ENCODE measurements around the genes JAZF1 and CHN2.

DNA sequence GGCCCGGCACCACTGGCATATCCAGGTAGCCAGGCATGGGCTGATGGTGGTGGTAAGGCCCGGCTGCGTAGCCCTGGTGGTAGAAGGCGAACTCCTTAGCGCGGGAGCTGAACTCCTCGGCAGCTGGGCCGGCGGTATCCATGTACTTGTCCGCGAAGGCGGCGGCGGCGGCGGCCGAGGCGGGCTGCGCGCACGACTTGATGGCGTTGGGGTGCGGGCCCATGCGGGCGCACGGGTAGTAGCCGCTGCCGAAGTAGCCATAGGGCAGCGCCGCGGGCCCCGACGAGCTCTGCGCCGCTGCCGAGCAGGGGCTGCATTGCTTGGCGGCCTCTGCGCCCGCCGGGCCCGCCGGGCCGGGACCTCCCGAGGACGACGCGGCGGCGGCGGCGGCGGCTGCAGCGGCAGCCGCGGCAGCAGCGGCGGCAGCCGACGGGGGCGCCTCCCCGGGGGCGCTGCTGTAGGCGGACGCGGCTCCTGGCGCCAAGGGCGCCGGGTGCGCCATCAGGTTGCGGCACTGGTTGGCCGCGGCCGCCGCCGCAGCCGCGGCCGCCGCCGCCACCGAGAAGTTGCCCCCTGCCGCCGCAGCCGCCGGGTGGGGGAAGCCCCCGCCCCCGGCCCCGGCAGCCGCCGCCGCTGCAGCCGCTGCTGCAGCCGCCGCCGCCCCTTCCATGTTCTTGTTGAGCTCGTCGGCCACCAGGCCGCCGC, 433 bp downstream of the HOXA13 start:
- RRBS, result 2% methylated on average over 38 of the region's 99 CpGs

DNA sequence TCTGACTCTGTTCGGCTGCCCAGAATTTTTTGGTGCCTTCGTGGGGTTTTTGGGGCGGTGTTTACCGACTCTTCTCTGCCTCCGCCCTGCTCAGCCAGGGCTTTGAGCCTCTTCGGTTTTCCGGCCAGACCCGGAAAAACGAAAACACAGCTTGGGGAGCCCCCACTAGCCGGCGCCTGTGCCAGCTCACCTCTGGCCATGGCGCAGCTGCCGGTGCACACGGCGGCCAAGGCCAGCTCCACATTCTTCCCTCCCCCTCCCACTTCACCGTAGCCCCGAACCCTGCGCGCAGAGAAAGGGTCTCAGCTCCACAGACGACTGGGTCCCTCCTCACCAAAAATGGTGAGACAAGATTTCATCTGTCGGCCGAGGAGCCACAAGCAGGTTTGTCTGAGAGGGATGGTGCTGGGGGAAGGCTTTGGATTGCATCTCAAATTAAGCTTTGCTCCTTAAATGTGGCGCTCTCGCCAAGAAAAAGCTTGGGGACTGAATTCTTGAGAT, 2.4 kb upstream of the HOXA13 start:
- RRBS, result 83% methylated on average over 6 of the region's 24 CpGs

DNA sequence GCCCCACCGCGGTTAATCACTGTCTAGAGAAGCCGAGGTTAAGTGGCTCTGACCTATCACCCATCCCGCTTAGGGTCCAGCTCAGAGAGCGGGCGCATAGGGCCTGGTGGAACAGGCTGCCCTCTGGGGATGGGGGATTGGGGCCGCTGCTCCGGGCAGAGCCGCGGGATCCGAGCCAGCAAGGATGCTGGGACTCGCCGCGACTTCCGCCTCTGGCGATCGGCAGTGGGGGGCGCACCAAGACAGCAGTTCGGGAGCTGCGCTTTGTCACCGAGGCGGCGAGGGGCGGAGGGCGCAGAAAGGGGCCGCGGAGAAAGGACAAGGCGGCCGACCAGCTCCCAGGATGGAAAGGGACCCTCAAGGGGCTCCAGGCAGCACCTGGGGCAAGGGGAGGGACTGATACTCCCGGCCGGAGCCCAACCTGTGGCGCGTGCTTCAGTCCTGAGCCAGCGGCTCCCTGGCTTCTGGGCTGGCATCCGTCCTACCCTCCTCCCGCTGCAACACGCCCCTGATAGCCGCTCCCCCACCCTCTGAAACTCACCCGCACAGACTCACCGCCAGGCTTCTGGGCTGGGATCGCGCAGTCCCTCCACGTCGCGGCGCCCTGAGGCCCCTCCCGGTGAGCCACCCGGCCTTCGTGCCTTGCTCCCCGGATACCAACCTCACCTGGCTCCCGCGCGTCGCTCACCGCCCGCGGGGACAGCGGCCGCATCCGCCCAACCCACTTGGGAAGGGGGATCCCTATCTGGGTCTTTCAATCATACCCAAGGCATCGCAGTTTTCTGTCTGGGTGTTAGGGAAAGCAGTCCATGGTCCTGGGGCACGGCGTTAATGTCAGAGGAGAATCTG, 7.1 kb upstream of the EVX1 start:
- RRBS, result no CpG with 5 or more reads among the region's 63 CpGs

DNA sequence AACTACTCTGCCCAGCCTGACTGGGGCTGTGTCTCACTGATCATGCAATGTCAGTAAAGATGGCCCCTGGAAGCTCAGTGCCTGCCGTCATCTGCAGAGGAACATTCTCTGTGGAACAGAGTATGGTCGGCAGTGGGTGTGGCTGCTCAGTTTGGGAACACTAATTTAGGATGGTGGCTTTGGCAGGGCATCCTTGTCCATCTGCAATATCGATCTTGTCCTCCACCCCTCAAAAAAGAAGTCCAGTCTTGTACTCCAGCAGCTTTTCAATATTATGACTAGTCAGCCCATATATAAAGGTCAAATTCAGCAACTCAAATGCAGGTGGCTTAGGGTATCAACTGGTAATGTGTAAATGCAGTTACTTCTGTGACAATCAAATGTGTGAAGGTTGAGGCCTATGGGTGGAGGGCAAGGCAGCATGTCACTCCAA, 214.3 kb downstream of the TAX1BP1 start:
- RRBS, result no CpG with 5 or more reads among the region's 3 CpGs

DNA sequence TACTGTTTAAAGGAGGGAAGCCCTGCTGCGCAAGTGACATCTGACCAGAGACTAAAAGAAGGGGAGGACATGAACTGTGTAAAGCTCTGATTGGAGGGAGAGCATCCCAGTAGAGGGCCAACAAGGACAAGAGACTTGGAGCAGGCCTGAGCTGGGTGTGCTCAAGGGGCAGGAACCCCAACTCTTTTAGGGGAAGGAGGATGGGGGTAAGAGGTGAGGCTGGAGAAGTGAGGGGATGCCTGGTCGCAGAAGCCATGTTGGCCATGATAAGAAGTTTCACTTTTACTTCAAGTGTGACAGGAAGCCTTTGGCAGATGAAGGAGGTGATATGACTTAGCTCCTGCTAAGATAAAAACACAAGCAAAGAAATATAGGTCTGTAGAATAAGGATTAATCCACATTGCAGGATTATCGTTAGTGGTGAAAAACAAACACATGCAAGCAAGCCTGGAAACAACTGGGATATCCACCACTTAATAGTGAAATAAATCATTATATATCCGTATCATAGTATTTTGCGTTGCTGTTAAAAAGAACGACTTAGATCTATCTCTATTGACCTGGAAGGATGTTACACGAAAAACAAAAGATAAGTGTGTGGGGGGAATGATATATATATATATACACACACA, 208.2 kb downstream of the JAZF1 start:
- RRBS, result no CpG with 5 or more reads among the region's 7 CpGs

DNA sequence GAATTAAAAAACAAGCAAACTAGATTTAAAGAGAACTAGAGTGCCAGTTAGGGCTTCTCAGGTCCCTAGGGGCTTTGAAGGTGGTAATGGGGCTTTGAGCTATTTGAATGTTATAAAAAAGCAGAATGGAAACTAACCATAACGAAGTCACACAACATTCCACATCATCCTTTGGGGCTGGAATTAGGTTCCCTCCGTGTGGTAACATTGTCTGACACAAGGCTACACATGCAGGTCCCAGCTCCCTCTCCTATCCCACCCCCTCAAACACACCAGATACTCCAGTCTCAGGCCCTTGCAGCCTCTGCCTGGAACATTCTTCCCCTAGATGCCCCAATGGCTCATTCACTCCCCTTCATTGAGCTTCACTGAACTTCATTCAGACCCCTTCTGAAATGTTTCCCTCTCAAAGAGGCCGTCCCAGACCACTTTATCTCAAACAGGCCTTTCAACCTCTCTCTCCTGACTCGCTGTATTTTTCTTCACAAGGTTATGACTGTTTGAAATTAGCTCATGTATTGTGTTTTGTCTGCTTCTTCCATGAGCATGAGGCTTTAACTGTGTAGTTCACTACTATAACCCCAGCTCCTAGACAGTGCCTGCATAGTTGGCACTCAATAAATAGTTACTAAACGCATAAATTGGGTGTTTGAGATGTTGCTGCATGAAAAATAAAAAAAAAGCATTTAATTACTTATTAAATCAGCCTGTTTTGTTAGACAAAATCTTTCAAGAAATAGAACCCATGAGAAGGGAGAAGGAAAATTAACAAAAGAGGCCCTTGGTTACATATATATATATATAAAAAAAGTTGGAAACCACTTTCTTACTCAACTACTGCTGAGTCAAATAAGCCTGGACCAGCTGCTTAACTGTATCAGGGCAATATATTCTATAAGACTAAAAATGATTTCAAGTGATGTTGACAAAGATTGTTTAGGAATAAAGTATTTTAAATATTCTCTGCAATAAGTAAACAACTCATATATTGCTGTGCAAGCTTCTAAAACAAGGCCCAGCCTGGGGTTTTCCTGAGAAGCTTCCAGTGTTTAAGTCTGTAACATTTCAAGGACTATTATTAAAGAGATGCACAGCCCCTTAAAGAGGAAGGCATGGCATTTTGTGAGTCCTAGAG, 14.9 kb downstream of the JAZF1 start:
- RRBS, result no CpG with 5 or more reads among the region's 5 CpGs

GRCh38 chr7:28180143-28181266, at the start of gene JAZF1:
Gene JAZF1 (minus strand): TSS chr7:28180795.
- RRBS, result 4% methylated on average over 18 of the region's 100 CpGs

- RRBS, result no CpG with 5 or more reads among the region's 8 CpGs
Measured at GRCh38 chr7:28272395-28272734, 91.8 kb upstream of the JAZF1 start.

- RRBS, result no CpG with 5 or more reads among the region's 2 CpGs
Measured at GRCh38 chr7:28405889-28406175, 6.5 kb upstream of the CREB5 start.

- RRBS, result 5% methylated on average over 10 of the region's 24 CpGs
Measured at GRCh38 chr7:28408959-28409221, 3.4 kb upstream of the CREB5 start.

GRCh38 chr7:28627147-28627573, 214.8 kb downstream of the CREB5 start:
- RRBS, result no CpG with 5 or more reads among the region's 5 CpGs

GRCh38 chr7:28754023-28754646, 204.0 kb downstream of the TRIL start:
- RRBS, result no CpG with 5 or more reads among the region's 6 CpGs

GRCh38 chr7:28926888-28927377, 31.2 kb downstream of the TRIL start:
- RRBS, result 9% methylated on average over 7 of the region's 18 CpGs

GRCh38 chr7:28933289-28934009, 24.7 kb downstream of the TRIL start:
- RRBS, result 58% methylated on average over 1 of the region's 12 CpGs

- RRBS, result no CpG with 5 or more reads among the region's 5 CpGs
Measured at GRCh38 chr7:29091651-29092224, 54.6 kb downstream of the CPVL start.

DNA sequence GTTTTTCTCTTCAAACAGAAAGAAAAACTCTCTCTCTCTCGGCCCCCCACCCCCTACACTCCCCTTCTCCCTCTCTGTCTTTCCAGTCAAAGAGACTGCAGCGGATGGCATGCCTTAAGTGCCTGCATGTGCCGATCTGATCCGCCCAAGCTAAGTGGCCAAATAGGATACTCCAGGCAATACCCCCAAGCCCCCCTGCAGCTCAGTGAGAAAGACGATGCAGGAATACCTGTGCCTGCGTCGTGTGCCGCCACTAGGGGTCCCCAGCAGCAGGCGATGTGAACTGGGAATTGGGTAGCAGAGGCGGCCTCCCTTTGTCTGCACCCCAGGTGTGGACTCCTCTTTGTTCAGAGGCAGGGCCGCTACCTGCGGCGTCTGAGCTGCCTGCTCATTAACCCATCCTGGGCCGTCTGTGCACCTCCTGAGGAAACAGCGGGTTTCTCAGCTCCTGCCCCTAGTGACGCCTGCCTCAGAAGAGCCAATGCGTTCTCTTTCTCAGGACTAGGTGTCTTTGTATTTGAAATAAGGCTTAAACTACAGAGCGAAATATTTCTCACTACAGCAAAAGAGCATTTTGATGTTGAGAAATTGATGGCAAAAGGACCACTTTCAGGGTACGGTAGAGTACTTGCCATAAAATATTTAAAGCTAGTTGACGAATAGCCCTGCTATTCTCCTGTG, 4.8 kb upstream of the CHN2 start:
- RRBS, result no CpG with 5 or more reads among the region's 20 CpGs

DNA sequence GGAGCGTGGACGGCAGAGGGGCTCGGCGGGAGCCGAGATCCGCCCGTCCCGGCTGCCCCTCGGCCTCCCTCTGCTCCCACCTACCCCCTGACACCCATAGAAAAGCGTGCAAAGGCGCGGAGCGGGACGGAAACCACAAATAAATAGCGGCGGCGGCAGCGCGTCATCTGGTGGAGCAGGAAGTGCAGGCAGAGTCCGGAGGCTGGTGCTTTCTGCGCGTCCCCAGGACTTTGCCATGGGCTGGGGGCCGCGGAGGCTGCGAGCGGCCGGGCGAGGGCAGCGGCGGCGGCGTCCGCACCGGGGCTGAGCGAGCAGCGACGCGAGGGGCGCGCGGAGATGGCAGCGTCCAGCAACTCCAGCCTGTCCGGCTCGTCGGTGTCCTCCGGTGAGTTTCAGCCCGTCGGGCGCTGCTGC, at the start of gene CHN2:
CHN2 (plus strand) TSS at position 170 of the 414 bp plus-strand sequence.
- RRBS, result 4% methylated on average over 22 of the region's 49 CpGs

GRCh38 chr7:29228699-29229038, 34.1 kb downstream of the CHN2 start:
- RRBS, result no CpG with 5 or more reads among the region's 6 CpGs

DNA sequence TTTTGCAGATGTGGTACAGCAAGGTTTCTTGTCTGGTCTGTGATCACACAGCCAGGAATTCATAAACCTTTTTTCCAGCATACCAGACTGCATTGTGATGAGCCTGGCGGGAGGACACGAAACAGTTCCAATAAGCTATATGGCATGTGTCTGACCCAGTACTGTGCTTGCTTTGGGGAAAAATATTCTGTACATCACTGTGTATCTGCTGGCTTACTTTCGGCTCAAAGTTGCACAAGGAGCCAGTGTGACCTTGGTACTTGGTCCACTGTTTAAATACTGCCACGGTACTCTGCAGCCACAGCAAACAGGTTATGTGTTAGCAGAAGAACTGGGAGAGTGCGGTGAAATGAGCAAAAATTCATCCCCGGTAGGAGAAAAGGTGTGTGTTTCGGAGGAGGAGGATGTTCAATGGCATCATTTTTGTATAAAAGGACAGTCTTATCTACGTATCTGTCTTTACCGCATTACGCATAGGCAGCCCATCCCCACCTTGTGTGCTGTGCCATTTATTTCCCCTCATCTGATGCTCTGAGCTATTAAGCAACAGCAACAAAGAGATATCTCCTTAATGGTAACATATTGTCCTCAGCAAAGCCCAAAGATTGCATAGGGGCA, 36.5 kb downstream of the CHN2 start:
- RRBS, result no CpG with 5 or more reads among the region's 10 CpGs

DNA sequence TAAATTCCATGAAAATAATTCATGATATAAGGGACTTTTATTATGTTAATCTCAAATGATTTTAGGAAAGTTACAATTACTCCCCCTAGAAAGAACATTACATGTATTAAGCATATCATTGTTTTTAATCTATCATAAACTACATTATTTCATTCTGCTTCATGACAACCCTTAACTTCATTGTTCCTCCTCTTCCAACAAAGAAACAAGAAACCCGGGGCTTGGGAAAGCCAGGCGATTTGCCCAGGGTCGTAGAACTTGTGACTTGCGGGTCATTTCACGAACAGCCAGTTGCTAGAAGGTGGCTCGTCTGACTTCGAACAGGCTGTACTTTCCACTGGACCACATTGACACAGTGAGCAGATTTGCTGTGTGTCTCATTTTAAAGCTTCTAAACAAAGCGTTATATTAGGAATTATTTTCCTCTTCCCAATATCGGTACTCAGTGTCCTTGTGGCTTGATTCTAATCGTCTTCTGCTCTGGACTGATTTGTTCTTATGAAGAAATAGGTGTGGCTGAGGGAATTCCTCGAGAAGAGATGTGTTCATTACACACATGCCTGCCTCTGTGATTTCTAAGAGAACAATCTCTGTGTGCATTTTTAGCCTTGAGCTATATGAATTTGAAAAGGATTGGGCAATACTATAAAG, 150.1 kb upstream of the PRR15 start:
- RRBS, result no CpG with 5 or more reads among the region's 11 CpGs